Metastatic Liver Carcinoma in the Adrenal Gland (tissue), 2 donors: ENCODE measurements around a stretch of chr12.

DNA sequence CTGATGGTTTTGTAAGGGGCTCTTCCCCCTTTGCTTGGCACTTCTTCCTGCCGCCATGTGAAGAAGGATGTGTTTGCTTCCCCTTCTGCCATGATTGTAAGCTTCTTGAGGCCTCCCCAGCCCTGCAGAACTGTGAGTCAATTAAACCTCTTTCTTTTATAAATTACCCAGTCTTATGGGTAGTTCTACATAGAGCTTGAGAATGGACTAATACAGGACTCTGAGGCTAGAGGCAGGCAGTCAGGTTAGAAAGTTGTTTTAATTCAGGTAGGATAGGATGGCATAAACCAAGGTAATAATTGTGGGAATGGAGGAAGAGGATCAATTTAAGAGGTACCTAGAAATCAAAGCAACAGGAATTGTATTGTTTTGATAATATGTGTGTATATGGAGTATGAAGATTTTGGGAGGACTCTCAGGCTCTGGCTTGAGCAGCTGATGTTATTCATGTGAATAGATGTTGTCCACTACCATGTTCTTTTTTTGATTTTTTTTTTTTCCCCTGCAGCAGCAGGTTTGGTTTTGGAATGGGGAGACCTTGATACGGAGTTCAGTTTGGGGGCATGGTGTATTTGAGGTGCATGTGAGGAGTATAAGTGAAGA lies 32.0 kb downstream of the ERC1 start:
- PRO-cap, 2 experiments, result no peak in any of the 2 experiments

DNA sequence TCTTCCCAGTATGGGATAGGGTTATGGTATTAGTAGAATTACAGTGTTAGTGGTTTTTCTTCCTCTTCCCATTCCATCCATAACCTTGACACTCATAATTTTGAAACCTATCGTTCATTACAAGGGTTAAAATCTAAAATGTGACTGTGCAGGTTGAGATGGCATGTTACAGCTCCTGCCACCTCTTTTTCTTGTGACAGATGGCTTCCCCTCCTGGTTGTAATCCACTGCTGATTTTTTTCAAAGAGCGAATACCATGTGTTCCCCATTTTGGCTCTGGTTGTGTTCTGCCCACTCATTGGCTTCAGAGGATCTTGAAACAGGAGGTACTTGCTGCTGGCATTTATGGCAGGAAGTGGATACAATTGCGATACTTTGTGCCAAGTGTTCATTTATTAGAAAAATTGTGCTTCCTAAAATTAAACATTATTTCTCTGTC lies 57.2 kb downstream of the ERC1 start:
- PRO-cap, 2 experiments, result no peak in any of the 2 experiments

GRCh38 chr12:1110134-1110459 lies 119.1 kb downstream of the ERC1 start:
- PRO-cap, 2 experiments, result no peak in any of the 2 experiments

DNA sequence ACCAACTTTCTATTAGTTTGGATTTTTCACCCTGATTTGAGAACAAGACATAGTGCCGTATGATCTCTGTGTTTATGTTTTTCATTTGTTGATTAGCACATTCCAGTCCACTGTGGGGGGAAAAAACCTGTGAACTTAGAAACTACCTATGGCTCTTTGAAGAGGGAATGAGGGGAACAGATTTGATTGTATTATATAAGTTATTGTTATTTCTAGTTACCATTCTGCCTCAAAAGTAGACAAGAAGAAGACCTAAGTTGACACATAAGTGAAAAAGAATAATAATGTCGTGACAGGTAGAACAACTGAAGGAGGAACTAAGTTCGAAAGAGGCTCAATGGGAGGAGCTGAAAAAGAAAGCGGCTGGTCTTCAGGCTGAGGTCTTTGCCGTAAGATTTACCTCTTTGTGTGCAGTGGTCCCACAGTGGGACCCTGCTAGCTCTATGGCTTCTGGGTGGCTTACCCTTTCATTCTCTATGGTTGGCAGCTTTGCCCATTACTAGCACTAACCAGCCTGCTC lies 121.0 kb downstream of the ERC1 start:
- PRO-cap, 2 experiments, result no peak in any of the 2 experiments

DNA sequence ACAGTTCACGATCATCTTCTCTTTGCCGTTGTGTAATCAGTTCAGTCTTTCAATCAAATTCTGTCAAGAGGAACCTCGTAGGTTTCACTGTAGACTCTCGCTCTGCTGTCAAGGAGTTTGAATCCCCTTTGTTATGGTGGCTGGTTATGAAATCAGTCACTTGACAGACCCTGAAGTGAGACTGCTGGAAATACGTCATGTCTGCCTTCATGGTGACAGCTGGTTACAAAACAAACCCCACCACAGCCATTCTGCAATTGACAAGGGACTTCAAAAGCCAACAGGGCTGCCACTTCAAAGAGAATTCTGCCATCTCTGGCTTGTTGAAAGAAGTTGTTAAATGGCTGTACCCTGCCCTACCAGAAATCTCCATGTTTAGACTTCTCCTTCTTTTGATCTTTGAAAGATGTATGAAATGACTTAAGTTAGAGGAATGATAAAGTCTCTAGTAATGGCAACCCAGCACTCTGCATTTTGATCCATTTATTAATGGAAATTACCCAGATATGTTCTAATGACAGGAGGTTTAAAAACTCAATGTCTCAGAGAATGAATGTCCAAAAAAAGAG lies 286.9 kb downstream of the ERC1 start:
- PRO-cap, 2 experiments, result no peak in any of the 2 experiments

DNA sequence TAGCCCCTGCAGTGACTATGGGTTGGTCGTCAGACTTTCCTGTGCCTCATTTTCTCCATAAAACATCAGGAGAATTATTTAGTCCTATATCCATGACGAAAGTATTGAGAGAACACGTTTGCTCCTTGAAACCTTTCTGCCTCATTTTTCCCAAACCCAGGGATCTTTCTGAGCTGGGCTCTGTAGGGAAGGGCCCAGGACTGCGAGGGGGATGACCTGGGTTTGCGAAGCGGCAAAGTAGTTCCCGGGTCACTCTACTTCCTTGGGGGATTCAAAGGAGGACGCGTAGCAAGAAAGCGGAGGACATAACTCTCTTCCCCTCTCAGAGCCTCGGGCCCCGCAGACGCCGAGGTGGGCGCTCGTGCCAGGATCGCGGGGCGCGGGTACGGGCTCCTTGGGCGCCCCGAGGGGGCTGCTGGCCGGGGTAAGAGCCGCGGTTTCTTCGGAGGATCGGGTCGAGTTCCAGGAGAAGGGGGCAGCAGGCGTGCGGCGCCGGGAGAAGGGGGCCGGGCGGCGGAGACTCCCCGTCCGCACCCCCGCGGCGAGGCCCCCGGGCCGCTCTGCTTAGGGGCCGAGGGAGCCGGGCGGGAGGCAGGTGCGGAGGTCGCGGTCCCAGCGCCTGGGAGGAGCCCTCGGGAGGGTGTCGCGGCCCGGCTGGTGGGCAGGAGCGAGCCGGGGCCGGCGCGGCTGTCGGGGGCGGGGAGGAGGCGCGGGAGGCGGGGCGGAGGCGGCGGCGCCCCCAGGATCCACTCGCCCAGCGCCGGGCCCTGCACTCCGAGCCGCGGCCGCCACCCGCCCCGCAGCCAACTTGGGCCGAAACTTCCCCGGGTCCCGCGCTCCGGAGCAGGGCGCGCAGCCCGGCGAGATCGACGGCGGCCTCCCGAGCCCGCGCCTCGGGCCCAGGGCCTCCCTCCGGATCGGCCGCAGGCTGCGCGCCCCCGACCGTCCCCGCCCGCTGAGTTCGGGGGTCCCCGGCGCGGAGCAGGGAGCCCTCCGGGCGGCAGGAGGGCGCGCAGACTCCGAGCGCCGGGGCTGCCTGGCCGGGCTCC lies 64.5 kb downstream of the FBXL14 start:
- PRO-cap, 2 experiments, result no peak in any of the 2 experiments

- PRO-cap, 2 experiments, result no peak in any of the 2 experiments
Observed at GRCh38 chr12:1554184-1554805, 40.1 kb downstream of the FBXL14 start.

DNA sequence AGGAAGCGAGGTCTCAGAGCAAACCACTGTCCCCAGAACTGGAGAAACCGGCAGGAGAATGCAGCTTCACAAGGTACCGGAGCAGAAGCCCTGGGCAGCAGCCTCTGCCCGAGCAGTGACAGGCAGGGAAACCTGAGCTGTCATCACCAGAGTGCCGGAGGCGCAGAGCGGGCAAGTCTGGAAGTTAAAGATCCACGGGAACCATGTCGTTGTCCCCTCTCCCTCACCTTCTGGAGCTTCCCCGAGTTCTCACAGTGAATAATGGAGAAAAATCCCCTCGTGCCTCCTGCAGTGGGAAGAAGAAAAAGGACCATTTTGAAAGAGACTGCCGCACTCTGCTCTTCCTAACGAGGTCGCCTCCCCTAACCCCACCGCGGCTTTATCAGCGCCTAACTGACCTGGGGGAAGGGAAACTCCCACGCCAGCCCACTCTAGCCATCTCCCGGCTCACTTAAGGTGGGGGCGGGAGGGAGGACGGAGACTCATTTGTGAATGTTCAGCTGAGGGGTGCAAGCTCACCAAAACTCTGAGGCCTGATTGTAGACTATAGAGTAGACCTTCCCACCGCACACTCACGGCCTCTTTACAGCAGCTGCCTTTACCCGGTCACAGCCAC lies 27.7 kb downstream of the FBXL14 start:
- PRO-cap, 2 experiments, result no peak in any of the 2 experiments

- PRO-cap, 2 experiments, result no peak in any of the 2 experiments
Observed at GRCh38 chr12:1592966-1593223, 1.5 kb downstream of the FBXL14 start.

- PRO-cap, 2 experiments, result no peak in any of the 2 experiments
Observed at GRCh38 chr12:1593625-1593832, 852 bp downstream of the FBXL14 start.

DNA sequence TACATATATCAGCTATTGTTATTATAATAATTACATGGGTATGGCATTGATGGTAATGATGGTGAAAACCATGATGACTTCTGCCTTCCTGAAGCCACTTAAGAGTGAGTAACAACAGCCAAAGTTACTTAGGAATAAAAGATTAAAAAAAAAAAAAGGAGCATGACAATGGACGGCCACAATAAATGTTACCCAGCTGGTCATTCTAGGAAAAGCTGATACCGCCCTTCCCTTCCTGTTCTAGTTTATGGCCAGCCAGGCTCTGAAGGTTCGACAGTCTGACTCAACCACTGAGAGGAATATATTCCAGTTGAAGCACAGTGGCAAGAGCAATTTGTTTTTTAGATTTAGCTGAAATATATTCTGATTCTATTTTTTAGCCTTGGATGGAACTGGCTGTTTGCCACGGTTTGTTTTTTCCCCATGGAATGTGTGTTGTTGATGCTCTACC lies 9.8 kb upstream of the ADIPOR2 start:
- PRO-cap, 2 experiments, result no peak in any of the 2 experiments

- PRO-cap, 2 experiments, result no peak in any of the 2 experiments
Observed at GRCh38 chr12:1715705-1716150, 24.9 kb downstream of the ADIPOR2 start.

DNA sequence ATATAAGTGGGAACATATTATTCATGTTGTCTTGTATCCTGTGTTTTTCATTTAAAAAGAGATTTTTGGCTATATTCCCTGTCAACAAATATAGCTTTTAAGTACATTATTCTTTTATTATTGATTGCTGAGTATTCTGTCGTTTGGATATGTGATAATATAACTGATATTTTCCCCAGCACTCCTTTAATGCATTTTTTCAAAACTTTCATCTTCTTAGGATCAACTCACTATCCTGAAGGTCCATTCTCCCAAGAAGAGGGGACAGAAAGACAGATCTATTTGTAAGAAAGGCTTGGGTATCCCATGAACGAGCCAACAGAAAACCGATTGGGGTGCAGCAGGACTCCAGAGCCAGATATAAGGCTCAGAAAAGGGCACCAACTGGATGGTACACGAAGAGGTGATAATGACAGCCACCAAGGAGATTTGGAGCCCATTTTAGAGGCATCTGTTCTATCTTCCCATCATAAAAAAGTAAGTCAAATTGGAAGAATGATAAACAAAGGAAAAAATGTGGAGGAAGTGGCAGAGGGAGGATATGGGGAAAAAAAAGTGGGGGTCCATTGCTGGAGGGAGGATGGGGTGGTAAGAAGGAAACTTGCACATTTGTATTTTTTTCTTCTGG lies 63.3 kb downstream of the ADIPOR2 start:
- PRO-cap, 2 experiments, result no peak in any of the 2 experiments

GRCh38 chr12:1797118-1797965 lies 23.0 kb upstream of the LRTM2 start:
- PRO-cap, 2 experiments, result peak in 2 of 2 experiments; most common plus-strand start chr12:1797352 (in 1); most common minus-strand start chr12:1797315 (in 1)

DNA sequence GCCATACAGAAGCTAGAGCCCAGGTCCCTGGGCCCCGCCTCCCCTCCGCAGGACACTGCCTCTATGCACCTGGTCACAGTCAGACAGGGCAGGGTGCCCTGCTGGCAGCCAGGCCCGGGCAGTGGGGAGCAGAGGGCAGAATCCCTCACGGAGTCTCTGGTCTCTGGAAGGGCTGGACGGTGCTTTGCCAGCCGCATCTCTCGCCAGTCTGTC lies 16.4 kb upstream of the CACNA2D4 start:
- PRO-cap, 2 experiments, result no peak in any of the 2 experiments

DNA sequence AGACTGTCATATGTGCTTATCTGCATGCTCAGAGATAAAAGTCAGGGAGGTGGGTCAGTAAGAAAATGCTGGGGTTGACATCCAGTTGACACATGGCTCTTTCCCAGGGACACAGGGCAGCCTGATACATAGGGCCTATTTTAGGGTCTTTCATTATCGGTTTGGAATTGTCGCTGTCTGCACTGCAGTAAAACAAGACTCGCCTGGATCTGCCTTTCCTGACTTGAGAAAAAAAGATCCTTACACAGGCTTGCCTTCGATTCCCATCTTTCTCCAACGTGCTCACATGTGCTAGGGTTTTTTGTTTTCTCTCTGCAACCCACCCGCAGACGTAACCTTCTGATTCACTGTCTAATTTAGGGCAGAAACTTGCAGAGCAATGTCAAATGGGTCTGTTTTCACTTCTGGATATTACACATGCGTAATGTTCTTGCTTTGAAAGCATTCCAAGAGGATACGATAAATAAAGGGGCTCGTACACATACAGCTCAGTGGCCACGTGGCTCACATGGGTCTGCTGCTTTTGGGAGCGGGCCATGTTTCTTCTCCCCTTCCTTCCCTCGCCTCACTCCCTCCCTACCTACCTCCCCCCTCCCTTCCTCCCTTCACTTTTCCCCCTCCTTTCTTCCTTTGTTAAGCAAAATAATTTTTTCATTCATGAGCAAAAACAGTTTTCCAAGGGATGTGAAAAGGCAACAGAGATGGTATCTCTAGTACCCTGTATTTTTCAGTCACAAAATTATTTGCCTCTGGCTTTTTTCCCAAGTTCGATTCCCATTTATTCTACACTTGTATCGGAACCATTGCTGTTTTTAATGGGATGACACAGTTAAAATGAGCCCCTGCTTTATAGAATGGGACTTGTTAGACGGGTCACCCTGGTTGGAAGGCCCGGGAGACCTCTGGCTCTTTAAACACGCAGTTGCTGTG lies 23.4 kb downstream of the CACNA1C start:
- PRO-cap, 2 experiments, result no peak in any of the 2 experiments

DNA sequence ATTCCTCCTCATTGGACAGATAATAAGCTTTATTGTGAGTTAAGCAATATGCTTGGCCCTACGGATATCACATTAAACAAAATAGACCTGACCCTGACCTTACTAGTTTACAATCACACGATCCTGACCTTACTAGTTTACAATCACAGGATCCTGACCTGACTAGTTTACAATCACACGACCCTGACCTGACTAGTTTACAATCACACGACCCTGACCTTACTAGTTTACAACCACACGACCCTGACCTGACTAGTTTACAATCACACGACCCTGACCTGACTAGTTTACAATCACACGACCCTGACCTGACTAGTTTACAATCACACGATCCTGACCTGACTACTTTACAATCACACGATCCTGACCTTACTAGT lies 202.9 kb downstream of the CACNA1C start:
- PRO-cap, 2 experiments, result no peak in any of the 2 experiments

- PRO-cap, 2 experiments, result no peak in any of the 2 experiments
Observed at GRCh38 chr12:2335452-2336268, 282.9 kb downstream of the CACNA1C start.

GRCh38 chr12:2359088-2359677 lies 306.4 kb downstream of the CACNA1C start:
- PRO-cap, 2 experiments, result no peak in any of the 2 experiments

DNA sequence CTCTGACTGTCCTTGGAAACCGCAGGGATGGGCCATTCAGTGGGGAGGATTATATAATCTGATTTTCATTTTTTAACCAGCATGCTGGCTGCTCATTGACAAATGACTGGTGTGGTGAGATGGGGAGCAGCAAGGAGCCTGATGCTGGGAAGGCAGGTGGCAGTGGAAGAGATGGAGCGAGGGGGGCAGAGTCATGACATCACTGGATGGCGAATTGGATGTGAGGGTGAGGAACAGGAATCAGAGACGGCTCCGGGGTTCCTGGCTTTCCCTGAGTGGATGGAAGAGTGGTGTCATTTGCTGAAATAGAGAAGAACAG lies 173.3 kb upstream of the FKBP4 start:
- PRO-cap, 2 experiments, result no peak in any of the 2 experiments